Occipital lobe (tissue), 2 donors: Measurements from ENCODE around the genes ADAR and LENEP.

DNA sequence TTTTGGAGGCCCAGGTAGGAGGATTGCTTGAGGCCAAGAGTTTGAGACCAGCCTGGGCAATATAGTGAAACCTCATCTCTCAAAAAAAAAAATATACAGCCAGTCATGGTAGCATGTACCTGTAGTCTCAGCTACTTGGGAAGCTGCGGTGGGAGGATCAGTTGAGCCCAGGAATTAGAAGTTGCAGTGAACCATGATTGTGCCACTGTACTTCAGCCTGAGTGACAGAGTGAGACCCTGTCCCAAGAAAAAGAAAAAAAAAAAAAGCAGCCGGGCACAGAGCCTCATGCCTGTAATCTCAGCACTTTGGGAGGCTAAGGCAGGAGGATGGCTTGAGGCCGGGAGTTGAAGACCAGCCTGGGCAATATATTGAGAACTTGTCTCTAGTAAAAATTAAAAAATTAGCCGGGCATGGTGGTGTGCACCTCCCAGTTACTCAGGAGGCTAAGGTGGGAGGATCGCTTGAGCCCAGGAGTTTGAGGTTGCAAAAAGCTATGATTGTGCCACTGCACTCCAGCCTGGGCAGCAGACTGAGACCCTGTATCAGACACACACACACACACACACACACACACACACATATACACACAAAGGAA, 20.5 kb downstream of the IL6R start:
- RAMPAGE, long total RNA = no peak

GRCh38 chr1:154467464-154468151, 34.4 kb upstream of the TDRD10 start:
- RAMPAGE, long total RNA = no peak

- RAMPAGE, long total RNA = no peak
These were observed 8.8 kb upstream of the TDRD10 start for GRCh38 chr1:154492971-154493773.

DNA sequence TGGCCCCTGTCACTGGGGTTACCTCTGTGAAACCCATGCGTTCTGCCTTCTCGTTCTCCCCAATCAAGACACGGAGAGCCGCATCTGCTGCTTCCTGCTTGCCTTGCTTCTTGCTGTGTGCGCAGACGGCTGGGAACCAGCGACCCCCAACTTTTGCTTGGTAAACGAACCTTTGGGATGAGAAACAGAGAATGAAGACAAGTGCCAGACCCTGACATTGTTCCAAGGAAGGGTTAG, 17.8 kb downstream of the ADAR start:
- RAMPAGE, long total RNA = no peak

DNA sequence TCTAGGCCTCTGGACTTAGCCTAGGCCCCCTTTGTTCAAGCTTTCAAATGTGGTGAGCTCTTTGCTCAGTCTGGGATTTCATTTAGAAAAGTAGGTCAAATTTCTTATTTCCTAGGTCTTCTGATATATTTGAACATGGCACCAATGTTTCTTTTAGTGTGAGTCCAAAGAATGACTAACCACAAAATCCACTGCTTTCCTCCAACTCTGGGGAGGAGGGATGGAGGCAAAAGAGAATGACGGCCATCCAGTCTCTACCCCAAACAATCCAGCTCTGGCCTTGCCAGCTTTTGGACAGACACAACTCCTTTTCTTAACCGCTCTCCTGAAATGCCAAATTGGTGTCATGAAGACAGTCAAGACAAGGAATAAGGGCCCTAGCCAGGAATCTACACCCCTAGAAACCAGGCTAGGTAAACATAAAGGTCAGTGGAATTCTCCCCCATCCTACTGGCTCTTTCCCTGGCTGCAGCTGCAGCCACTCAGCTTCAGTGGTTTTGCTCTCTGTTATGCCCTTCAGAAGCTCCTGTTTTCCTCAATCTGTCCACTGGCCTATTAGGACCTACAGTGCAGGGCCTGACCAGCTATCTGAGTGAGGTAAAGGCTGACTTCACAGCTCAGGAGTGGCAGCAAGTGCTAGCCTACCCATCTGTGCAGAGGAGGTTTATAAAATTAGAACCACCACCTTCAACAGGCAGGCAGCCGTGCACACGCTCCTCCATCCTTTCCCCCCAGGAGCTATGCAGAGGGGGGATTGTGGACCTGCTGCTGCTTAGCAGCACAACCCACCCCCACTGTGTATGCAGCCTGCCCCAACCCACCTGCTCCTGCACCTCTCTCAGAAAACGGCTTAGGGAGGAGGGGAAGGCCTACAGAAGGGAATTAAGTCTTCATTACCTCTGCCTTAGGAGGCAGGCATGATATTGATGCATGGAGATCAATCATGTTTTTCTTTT, 8.5 kb downstream of the ADAR start:
- RAMPAGE, long total RNA = no peak

- RAMPAGE, long total RNA = no peak
These were observed at the start of gene ADAR for GRCh38 chr1:154607324-154608408. ADAR (minus strand) TSS chr1:154608186.

DNA sequence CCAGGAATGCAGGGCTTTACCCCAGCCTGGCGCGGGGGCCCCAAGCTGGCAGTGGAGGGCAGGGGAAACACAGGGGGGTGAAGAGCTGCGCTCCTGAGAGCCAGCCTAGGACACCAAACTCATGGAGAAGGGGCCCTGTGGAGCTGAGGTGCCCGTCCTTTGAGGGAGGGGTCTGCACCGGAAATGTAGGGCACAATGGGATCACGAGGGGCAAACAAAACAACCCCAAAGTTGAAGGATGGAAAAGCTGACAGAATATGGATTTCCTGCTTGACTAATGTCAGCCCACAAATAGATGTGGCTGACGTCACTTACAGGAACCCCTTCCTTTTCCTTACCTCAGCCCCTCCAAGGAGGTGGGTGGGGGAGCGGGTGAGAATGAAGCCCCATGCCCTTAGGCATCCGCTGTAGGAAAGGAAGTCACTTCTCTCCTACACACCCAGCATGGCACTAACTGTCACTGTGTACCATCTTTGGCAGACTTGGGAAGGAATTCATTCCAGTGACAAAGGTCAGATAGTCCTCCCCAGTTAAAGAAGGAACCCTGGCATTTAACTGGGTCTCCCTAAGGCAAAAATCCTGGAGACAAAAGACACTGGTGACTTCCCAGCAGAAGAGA, 110.8 kb downstream of the KCNN3 start:
- RAMPAGE, long total RNA = no peak

DNA sequence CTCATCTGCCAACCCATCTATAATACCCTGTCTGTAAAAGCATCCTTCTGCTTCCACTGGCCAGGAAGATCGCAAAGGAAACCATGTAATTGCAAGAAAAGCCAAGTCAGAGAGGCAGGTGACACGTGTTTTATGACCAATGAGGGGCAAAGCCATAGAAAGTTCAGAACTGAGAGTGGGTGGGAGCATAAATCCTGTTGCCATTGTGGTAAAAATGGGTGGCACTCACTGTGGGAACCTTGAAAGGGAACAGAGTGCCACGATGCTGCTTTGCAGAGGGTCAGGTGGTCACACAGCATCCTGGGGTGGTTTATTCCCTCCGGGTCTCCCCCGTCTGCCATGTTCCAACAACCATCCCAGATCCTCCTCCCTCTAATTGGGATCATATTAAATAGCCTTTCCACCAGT, 78.2 kb downstream of the KCNN3 start:
- RAMPAGE, long total RNA = no peak

DNA sequence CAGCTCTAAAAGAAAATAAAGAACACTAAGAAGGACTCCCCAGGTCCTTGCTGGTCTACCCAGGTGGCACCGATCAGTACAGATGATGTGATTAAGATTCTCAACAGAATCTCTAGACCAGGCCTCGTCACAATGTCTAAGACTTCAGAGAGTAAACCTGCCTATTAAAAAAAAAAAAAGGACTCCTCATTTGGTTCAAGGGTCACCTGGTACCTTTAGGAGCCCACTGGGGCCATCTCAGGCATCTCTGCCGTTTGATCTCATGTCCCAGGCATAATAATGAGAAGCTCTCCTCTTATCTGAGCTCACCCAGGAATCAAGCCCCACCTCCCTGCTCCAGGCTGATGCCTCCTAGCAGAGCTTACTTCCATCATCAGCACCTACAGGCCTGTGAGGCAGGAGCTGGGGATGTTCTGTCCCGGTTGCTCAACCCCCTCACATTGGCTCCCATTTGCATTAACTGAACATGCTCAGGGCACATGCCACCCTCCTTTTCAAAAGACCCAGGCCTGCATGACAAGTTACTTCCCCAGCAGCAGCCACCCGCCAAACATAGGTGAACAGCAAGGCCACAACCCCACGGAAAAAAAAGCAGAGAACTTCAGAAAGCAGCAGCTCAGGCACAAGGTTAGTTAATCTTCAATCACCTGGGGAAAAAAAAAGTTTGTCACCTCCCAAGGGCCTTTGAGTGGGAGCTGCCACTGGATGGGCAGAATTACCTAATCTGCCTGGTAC, 4.7 kb downstream of the KCNN3 start:
- RAMPAGE, long total RNA = no peak

DNA sequence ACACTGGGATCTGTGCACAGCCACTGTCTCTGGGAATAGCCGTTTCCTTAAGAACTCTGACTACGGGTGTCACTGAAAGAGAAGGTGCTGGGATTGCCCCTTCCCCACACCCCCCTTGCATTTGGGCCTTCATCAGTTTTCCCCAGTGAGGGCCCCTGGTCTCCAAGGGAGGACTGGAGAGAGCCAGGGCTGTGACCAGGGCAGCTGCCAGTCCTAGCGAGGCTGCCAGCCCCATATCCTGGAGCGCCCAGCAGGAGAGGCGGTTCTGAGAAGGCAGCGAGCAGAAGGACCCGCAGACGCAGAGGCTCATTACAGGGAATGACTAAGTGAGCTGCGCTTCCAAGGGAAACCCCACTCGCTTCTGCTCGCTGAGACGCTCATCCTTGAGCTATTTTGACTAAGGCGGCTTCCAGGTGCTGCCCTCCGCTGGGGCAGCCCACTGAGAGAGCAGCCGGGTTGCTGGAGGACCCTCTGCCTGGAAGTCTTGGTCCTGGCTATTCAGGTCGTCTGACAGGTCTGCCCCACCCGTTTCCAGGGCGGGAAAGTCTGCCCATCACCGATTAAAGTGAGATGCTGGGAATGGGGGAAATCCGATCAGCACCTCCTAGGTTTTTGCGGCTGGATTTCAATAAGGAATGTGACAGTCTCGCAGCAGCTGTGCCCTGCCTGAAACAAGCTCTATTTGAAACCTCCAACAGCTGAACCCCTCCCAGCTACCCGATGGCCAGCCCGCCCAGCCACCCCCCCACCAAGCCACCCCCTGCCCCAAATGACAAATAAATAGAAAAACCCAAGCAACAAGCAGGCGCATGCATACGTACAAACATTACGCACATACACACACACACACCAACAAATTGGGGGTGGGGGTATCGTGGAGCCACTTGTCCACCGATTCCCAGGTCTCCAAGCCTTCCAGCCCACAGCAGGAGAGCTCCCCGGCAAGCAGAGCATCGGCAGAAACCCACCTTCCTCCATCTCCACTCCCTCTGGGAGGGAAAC, 2.8 kb downstream of the KCNN3 start:
- RAMPAGE, long total RNA = no peak

DNA sequence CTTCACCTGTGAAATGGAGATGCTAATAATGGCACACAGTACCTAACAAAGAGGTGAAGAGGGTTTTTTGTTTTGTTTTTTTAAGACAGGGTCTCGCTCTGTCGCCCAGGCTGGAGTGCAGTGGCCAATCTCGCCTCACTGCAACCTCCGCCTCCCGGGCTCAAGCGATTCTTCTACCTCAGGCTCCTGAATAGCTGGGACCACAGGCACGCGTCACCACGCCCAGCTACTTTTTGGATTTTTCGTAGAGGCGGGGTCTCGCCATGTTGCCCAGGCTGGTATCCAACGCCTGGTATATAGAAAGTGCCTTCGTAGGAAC, 541 bp downstream of the PMVK start:
- RAMPAGE, long total RNA = no peak

DNA sequence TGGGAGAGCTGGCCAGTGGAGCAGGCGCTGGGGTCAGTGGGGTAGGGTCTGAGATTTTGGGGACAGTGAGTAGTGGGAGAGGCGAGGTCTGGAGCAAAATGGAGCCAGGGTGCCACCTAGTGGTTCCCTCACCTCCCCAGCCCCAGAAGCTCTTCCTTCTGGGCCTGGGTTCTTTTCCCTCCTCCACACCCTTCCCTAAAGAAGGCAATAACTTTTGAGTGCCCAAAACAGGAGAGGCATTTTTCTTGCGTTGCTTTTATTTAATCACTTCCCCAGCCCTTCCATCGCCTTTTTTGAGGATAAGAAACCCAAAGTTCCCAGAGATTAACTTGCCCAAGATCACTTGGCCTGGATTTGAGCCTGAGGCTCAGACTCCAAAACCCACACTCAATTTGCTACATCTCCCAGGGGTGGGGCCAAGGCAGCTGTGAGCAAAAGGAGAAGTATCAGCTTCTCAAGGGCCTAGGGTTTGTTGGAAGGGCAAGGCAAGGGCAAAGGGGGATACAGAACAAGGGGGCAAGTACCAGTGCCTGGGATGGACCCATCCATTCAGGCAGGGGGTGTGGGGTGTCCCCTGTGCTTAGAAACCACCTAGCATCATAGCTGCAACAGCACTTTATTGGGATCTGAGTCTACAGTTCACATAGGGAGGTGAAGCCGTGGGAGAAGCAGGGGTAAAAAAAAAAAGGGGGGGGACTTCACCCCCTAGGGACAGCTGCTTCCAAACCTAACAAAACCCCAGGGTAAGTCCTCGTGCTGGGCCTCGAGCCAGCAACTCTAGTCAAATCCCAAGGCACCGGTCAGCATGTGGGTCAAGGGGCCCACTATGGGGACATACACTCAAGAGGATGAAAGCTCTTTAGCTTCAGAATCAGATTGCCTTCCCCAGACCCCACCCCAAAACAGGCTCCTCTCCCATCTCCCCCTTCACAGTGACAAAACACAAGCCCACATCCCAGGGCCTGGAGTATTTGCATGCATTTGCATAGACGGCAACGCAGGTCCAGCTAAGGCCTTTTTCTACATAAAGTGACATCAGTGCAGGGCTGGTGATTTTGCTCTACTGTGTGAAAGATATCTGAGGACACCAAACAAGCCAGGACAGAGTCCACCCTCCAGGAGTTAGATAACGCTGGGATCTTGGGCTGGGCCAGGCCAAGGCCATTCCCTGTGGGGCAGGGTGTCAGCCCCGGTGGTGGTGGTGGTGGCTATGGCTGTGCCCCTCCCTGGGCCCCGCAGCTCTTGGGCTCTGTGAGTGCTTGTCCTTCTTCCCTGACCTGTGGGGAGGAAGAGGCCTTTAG, 7.8 kb upstream of the PMVK start:
- RAMPAGE, long total RNA = no peak

GRCh38 chr1:154968385-154969178, 2.0 kb downstream of the SHC1 start:
- RAMPAGE, long total RNA = no peak

DNA sequence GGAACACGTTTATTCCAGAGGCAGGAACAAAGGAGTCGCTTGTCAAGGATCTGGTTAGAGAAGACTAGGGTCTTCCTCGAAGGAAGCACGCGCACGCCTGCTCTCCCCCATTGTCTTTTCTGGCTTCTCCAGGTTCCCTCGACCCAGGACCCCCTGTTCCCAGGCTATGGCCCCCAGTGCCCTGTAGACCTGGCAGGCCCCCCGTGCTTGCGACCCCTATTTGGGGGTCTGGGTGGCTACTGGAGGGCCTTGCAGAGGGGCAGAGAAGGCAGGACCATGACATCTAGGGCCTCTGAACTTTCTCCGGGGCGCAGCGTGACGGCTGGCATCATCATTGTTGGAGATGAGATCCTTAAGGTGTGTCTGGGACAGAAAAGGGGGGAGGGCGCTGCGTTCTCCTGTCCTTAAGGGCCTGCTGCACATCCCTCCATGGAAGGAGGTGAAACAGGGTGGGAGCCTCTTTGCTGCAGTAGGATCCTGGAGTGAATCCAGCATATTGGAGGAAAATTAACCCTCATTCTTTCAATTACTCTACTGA, 635 bp downstream of the FLAD1 start:
- RAMPAGE, long total RNA = no peak

- RAMPAGE, long total RNA = no peak
These were observed at the start of gene LENEP for GRCh38 chr1:154992858-154993678. LENEP (plus strand) TSS chr1:154993586.

DNA sequence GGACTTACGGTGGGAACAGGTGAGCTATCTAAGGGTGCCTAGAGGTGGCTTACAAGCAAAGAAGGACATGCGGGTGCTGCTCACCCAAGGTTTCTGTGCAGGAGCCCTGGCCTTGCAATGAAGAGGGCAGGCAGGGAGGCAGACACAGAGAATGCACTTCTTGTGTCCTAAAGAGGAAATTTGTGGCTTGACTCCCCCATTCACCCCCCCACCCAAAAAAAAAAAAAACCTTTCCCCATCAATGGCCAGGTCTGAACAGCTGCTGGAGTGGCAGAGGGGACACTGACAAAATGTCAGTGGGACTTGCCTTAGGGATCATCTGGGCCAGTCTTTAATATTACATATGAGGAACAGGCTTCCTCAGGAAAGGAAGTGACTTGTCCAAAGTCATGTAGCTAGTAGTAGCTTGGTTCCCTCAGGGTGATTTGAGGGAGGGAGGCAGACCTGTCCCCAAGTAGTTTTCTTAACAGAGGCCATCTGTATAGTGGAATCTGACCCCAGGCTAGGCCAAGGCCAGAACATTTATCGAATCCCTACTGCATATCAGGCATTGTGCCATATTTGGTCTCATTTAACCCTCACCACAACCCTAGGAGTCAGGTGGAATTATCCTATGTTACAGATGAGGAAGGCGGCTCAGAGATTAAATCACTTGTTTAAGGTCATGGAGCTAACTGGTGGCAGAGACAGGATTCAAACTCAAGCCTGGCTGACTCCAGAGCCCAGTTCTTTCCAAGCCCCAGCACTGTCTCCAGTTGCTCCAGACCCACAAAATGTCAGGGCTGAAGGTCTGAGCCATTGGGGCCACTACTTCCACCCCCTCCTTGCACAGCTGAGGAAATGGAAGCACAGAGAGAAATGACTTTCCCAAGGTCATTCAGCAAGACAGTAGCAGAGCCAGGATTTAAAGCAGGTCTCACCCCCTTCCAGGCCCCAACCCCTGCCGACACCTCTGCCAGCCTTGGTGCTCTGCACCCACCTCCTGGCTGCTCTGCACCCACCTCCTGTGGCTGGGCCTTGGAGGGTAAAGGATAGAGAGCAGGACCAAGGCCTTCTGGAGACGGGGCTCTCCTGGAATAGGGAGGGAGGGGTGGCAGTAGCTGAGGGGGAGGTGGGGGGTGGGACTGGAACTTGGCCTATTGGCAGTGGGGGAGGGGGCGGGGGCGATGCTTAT, 10.4 kb downstream of the ZBTB7B start:
- RAMPAGE, long total RNA = no peak

DNA sequence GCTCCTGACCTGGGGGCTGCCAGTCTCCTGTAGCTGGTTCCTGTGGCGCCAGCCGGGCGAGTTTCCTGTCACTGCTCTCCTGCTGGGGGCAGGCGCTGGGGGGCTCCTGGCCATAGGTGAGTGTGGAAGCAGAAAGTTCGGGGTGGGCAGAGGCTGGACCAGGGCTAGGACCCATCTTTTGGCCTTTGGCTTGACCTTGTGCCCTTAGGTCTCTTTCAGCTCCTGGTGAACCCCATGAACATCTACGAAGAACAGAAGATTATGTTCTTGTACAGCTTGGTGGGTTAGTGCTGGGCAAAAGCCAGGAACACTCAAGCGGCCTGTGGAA, 785 bp downstream of the DCST1 start:
- RAMPAGE, long total RNA = no peak

DNA sequence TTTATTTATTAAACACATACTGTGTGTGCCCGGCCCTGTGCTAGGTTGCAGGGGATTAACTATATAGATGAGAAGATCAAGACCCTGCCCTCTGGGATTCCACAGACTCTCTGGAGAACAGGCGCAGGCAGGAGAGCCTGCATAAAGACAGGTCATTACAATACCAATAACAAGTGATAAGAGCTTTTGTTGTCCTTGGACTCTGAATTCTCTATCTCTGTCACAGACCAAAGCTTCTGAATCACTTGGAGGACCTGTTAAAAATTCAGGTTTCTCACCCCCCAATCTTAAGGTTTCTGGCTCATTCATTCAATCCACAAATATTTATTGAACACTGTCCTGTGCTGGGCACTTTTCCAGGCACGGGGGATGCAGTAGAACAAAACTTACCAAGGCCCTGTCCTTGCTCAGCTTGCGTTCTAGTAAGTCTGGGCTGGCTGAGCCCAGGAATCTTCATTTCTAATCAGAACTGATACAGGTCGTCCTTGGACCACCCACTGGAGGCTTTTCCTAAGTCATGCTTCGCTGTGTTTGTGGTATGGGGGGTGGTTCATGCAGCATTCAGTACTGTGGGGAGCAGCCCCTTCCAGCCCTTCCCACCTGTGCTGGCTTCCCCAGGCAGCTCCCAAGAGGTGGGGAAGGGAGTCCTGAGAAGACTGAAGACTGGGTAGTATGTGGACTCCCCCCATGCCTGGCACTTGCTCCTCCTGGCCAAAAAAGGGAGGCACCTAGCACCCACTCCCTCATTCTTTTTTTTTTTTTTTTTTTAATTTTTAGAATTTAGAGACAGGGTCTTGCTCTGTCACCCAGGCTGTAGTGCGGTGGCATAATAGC, 1.5 kb downstream of the EFNA4 start:
- RAMPAGE, long total RNA = no peak

GRCh38 chr1:155070651-155071600, 7.4 kb downstream of the EFNA4 start:
- RAMPAGE, long total RNA = no peak

DNA sequence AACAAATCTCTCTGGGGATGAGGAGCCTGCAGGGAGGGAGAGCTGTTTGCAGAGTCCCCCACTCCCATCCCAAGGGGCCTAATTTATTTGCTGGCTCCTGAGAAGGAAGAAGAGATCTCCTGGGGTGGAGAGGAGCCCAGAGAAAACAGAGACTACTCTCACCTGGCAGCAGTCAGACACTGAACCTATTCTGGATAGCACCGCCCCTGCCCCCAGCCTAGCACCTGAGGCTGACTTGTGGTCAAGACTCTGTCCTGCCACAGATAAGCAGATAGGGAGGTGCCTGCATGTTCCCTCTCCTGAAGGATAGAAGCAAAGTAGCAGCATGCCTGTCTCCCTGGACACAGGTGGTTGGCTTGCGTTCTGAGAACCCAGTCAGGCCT, 1.4 kb upstream of the EFNA3 start:
- RAMPAGE, long total RNA = no peak